Endodermal cell (in vitro differentiated cells): ENCODE results near the genes SORT1 and PSMA5.

- PRO-cap = bidirectional peak, plus-strand start at chr1:108962777, minus-strand start at chr1:108962824
Observed at GRCh38 chr1:108962638-108962895, 717 bp downstream of the CLCC1 start.

DNA sequence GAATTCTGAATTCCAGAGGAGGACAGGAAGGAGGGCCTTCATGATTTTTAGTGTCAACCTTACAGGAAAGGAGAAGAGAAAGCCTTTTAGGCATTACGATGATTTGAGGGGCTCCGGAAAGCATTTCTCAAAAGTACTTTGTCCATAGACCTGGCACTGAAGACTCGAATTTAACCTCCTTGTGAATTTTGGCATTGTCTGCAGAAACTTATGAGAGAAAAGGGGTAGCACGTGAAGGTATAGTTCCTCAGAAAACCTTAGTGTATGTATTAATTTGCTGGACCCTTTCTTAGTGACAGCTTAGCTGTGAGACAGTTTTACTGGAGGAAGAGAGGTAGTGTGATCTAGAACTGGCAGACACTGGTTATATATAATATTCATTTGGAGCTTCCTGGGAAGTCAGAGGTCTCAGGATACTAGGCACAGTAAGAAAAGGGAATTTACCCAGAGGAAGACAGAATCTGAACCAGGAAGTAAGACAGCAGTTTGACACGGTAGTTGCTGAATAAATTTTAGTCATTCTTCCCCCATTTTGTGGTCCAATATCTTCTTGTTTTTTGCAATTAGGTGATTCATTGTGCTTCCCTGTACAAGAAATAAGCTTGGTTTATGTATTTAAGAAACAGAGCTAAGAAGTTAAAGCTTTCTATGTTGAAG, 1.1 kb downstream of the TMEM167B start:
- PRO-cap = no peak

GRCh38 chr1:109152225-109152673, 38.3 kb downstream of the ELAPOR1 start:
- PRO-cap = no peak

DNA sequence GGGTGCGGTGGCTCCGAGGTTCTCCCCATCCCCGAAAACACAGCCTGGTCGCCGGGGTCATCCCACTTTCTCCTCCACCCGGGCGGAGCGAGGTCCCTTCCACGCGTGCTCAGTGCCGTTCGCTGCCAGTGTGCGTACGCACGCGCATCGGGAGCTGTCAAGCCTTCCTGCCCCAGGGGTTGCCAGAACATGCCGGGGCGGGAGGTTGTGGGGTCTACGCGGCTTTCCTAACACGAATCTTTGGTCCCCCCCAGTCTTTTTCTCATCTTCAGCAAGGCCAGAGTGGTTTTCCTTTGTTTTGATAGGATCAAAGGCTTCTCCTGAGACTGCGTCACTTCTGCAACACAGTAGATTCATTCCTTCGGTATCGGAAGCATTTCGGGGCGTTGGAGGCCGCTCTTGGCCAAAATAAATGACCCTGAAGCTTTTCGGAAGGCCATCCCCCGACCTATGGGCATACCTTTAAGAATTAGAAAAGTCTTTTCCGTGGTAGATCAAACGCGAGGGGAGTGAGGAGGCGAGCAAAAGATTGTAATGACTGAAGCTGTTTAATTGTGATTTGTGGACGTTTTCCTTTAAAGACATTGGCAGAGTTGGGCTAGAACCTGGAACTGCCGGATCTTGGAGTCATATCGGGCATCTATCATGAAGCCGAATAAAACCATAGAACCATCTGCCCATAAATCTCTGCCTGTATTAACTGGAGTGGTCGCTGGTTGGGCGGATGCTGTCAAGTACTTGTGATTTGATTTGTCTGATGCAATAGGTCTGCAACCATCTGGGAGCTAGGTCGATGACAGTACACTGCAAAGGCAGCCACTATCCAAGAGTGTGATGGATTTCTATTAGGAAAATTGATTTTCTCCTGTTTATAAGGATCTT, 765 bp downstream of the SARS1 start:
- PRO-cap = bidirectional peak, plus-strand start at position 65 of the sequence, minus-strand start at position 59 of the sequence; bidirectional peak, plus-strand start at position 342 of the sequence, minus-strand start at position 132 of the sequence; bidirectional peak, plus-strand start at position 796 of the sequence, minus-strand start at position 698 of the sequence

DNA sequence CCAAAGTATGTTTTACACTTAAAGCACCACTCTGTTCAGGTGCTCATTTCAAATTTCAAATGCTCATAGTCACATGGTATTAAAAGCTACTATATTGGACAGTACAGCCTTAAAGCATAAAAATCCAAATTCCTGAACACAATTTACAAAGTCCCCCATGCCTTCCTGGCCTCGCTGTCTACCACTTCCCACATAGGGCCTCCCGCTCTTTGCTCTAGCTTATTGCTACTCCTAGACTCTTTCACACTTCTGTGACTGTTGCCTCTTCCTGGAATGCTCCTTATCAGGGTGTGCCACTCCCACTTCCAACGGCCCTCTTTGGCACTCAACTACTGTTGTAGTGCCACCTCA, 4.7 kb downstream of the SARS1 start:
- PRO-cap = no peak

DNA sequence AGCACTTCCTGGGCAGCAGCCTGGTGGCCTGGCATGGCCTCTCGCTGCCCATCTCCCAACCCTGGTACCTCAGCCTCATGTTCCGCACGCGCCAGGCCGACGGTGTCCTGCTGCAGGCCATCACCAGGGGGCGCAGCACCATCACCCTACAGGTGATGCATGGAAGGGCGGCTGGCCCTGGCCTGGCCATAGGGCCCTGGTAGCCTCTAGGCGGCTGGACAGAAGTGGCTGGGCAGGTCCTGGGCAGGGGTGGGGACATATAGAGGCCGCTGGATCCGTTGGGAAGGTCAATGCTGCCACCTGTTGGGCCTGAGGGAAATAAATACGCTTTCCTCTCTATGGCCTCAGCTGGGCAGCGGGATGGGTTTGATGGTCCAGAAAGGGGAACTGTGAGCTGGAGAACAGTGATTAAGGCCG, 14.3 kb downstream of the CELSR2 start:
- PRO-cap = no peak

DNA sequence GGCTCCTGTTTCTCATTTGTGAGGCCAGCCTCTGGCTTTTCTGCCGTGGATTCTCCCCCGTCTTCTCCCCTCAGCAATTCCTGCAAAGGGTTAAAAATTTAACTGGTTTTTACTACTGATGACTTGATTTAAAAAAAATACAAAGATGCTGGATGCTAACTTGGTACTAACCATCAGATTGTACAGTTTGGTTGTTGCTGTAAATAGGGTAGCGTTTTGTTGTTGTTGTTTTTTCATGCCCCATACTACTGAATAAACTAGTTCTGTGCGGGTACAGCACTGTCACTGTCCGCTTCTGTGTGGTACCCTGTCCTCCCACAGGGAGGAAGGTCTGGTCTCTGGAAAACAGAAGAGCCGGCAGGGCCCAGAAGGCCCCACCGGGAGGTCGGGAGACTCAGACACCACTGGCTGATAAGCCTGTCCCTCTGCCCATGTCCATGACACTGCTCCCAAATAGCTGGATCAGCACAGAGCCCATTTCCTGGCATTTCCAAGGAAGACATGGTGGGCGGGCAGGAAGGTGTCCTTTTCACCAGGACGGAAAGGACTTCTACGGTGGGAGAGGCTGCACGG, 7.4 kb downstream of the PSRC1 start:
- PRO-cap = no peak

DNA sequence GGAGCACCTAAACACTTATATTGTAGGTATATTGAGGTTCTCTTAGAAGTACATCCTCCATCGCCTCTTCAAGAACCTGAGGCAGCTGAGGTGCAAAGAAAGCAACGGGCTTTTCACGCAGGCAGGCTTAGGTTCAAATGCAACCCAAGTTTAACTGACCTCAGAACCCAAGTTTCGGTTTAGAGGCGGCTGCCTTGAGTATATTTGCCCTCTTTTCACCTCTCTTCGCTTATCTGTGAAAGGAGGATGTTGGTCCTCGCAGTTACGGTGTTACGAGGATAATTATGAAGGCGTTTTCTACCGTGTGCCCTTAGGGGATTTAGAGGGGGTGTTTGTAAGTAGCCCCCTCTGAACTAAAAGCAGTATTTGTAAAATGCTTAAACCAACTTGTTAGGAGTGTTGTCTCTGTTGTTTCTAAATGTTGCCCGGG, 690 bp upstream of the PSRC1 start:
- PRO-cap = no peak

DNA sequence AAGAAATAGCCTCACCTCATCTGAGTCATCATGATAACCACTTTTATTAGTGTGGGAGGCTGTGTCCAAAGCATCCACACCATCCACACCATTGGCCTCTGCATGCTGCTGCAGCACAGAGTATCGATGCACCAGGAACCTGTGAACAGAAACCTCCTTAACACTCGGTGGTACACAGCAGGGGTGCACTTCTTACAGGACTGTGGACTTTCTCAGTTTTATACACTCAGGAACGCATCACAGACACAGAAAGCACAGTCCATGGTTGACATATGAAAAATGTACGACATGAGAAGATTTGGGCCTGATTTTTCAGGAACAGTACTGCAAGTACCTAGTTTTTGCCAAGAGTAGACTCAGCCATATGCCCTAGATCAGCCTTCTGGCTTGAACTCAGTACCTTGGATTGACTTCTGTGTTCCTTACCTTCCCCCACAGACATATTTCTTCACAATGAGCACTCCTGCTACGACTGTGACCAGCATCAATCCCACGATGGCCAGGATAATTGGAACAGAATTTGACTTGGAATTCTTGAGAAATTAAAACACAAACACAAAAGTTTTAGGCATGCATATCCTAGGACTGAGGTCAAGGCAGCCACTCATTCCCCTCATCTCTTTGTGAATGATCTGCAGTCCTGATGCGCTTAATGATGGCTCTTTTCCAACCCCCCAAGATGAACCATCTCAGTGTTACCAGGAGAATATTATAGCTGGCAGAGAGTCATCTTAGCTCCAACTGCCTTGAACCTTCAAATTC, 7.6 kb upstream of the MYBPHL start:
- PRO-cap = no peak

GRCh38 chr1:109326775-109327810, 20.3 kb upstream of the MYBPHL start:
- PRO-cap = no peak

- PRO-cap = no peak
Observed at GRCh38 chr1:109369380-109369622, 28.4 kb downstream of the SORT1 start.

GRCh38 chr1:109372955-109373954, 24.5 kb downstream of the SORT1 start:
- PRO-cap = no peak

DNA sequence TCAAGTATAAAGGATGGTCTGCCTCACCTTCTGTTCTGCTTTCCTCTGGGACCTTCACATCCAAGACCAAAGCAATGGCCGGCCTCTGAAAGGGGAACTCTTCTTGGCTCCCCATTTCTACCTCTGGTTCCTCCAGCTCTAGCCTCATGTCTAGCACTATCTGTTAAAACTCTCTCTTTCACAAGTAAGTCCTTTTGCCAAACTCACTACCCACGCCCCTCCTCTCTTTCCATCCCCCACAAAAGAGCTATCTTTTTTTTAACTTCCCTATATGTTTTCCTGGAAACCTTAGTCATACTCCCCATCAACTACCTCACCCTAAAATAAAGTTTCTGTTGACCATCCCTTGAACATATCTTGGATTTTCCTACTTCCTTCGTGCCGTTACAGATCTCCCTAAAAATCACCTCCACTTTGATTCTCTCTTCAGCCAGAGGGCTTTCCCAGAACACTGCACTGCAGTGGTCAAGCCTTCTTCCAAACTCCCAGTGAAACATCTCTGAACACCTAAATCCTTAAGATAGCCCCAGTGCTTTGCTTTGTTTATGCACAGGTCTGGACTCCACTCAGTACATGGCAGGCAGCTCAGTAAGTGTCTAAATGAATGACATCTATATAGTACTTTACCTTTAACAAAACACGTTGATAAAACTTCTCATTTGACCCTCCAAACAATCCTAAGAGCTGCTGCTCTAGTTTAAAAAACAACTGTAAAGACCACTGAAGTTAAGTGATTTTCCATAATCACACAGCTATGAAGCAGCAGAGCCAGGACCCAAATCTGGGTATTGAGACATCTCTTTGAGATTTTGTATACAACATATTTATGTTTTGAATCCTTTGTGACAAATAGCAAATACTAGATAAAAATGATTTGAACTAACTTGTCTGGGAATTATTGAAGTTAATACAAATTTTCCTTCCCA, 7.7 kb downstream of the SORT1 start:
- PRO-cap = no peak

- PRO-cap = no peak
Observed at GRCh38 chr1:109392625-109393676, 4.8 kb downstream of the SORT1 start.

DNA sequence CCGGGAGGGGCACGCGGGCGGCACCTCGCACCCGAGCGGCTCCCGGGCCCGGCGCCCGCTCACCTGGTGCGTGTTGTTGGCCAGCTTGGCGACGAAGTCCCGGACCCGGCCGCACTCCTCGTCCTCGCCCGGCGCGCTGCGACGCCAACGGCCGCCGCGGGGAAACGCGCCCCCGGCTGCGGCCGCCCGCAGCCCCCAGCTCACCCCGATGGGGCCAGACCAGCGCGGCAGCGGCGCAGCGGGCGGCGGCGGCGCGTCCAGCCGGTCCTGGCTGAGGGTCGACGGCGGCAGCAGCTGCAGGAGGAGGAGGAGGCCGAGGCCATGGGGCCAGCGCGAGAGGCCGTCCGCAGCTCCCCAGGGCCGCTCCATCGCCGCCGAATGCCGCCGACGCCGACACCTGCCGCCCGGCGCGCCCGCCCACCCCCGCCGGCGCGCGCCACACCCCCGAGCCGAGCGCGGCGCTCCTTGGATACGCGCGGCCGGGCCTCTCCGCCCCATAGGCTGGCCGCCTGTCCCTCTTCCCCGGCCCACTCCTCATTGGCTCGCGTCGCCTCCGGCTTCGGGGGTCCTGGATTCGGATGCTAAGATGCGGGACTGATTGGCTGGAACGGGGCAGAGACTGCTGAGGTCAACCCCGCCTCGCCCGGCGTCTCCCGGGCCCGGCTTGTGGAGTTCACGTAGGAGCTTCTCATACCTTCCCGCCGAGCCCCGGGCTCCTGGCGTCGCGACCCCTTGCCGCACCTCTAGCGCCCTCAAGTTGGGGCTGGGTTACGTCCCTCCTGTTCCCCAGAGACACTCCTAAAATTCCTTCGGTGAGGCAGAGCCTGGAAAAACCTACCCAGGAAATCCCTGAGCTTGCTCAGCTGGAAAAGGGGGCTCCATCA, at the start of gene SORT1:
TSS of gene SORT1 (minus strand) at position 395 of the 884 bp plus-strand sequence.
- PRO-cap = bidirectional peak, plus-strand start at position 691 of the sequence, minus-strand start at position 357 of the sequence

DNA sequence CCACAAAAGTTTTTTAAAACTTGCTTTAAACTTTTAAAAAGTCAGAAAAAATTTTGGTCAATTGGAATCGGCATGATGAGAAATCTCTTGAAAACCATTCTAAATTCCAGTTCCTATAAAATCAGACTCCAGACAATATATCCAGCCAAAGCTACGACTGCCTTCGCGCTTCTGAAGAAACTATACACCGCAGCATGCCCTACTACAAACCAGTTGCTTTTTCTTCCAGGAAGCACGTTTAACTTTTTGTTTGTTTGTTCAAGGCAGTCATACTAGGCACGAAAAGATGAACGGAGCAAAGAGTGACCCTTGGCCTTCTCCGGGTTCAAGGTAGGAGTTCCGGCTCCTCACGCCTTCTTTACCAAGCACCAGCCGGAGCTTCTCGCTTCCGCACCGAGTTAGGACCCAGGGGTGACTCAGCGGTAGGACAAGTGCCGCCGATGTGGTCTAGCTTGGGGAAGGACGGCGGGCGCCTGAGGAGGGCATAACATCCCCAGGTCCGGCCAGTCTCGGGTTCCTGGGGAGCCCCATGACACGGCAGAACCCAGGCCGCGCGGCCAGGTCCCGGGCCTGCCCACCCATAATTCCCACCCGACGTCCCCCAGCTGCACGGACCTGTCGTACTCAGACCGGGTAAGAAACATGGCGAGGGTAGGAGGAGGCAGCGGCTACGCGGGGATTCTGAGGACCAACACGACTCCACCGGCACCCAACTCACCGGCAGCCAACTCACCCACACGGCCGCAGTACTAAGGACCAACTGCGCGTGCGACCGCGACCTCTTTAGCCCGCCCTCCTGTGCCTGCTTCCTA, at the start of gene PSMA5:
TSS of gene PSMA5 (minus strand) at position 762 of the 812 bp plus-strand sequence.
- PRO-cap = bidirectional peak, plus-strand start at position 401 of the sequence, minus-strand start at position 418 of the sequence; bidirectional peak, plus-strand start outside the sequence, minus-strand start at position 731 of the sequence

- PRO-cap = no peak
Observed at GRCh38 chr1:109489538-109490257, 4.2 kb upstream of the CYB561D1 start.

GRCh38 chr1:109532698-109533320, 6.9 kb upstream of the GPR61 start:
- PRO-cap = no peak

- PRO-cap = no peak
Observed at GRCh38 chr1:109632495-109633344, 13.1 kb downstream of the AMPD2 start.

GRCh38 chr1:109748622-109749023, 7.8 kb upstream of the GSTM3 start:
- PRO-cap = unidirectional peak, minus-strand start at chr1:109748904